Left lung (tissue), 1 donor: Measurements from ENCODE around the gene SLC44A5.

GRCh38 chr1:67711133-67712260 lies 26.5 kb downstream of the GADD45A start:
- PRO-cap, result no peak

- PRO-cap, result no peak
These were observed 28.4 kb downstream of the GADD45A start for GRCh38 chr1:67713322-67713904.

- PRO-cap, result unidirectional peak, minus-strand start at chr1:67749822
These were observed 64.5 kb downstream of the GADD45A start for GRCh38 chr1:67749360-67750136.

DNA sequence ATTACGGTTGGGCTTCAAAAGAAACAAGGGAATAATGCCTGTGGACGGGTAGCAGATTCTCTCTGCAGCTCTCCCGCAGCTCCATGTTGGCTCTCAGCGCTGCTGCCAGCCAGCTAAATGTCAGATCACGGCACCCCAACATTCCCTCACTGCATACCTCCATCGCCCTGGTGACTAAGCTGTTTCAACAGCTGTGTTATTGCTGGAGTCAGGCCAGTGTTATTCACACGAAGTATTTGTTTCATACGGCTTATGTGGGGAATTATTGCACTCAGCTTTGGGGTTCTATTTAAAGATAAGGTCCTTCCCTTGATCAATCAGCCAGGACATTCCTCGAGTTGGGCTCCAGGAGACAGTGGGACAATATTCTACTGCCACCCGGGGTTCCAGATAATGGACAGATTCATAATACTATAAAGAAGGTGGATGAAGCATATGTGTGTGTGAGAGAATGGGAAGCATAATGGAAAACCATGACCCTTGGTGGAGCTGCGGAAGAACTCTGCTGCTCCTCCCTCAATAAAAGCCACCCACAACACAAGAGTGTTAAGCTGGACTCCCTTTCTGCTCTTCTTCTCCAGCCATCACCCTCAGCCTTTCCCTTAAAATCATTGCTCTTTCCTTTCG lies 58.1 kb downstream of the WLS start:
- PRO-cap, result no peak

DNA sequence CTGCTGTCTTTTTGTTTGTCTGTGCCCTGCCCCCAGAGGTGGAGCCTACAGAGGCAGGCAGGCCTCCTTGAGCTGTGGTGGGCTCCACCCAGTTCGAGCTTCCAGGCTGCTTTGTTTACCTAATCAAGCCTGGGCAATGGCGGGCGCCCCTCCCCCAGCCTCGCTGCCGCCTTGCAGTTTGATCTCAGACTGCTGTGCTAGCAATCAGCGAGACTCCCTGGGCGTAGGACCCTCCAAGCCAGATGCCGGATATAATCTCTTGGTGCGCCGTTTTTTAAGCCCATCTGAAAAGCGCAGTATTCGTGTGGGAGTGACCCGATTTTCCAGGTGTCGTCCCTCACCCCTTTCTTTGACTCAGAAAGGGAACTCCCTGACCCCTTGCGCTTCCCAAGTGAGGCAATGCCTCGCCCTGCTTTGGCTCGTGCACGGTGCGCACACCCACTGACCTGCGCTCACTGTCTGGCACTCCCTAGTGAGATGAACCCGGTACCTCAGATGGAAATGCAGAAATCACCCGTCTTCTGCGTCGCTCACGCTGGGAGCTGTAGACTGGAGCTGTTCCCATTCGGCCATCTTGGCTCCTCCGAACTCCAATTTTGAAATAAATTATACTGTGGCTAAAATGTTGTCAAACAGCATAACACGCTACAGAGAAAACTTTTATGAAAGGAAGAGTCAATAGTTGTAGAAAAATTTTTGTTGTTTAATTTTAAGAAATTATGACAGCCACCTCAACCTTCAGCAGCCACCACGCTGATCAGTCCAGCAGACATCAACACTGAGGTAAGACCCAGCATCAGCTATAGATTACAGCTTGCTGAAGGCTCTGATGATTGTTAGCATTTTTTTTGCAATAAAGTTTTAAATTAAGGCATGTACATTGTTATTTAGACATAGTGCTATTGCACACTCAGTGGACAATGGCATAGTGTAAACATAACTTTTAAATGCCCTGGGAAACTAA lies 384.6 kb upstream of the DEPDC1 start:
- PRO-cap, result no peak

- PRO-cap, result no peak
These were observed 447.4 kb upstream of the LRRC7 start for GRCh38 chr1:69120215-69120796.

- PRO-cap, result no peak
These were observed 167.3 kb downstream of the LRRC40 start for GRCh38 chr1:70037952-70038557.

- PRO-cap, result no peak
These were observed 13.3 kb downstream of the SRSF11 start for GRCh38 chr1:70234237-70235043.

GRCh38 chr1:70244427-70245491 lies 23.6 kb downstream of the SRSF11 start:
- PRO-cap, result no peak

GRCh38 chr1:72898465-72899670 lies 616.5 kb upstream of the NEGR1 start:
- PRO-cap, result no peak

- PRO-cap, result no peak
These were observed at the start of gene SLC44A5 for GRCh38 chr1:75610919-75611501. Gene SLC44A5 (minus strand): TSS chr1:75611114.

DNA sequence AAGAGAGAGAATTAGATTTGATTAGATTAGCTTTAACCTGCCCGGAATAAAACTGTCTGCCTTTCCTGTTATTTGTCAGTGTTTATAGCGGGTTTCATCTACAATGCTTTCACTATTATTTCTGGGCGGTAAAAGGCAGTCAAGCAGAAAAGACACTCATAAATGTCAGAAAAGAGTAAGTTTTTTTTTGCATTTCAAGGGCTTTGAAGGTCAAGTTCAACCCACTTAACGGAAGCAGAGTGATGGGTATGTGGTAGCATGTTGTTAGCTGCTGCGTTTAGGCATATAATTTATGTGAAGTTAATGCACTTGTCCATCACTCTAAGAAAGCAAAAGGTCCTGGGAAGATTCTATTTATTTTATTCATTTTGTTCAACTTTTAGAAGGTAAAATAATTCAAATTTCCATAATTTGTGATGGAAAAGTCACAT lies 220.0 kb downstream of the ST6GALNAC3 start:
- PRO-cap, result no peak

GRCh38 chr1:77279908-77280439 lies 1.8 kb upstream of the AK5 start:
- PRO-cap, result no peak

- PRO-cap, result no peak
These were observed 27.1 kb downstream of the AK5 start for GRCh38 chr1:77308849-77309303.

DNA sequence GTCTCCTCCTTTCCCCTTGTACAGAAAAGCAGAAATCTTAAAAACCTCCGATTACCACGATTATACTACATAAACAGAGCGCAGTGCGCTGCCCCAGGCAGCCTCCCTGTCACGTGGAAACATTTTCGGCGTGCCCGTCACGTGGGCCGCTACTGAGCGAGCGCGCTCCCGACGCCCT lies 271 bp upstream of the ZZZ3 start:
- PRO-cap, result no peak

GRCh38 chr1:77935567-77936069 lies 43.3 kb downstream of the FUBP1 start:
- PRO-cap, result no peak

GRCh38 chr1:77951152-77951962 lies 27.5 kb downstream of the FUBP1 start:
- PRO-cap, result no peak

- PRO-cap, result no peak
These were observed 51.0 kb downstream of the GIPC2 start for GRCh38 chr1:78096896-78097136.

DNA sequence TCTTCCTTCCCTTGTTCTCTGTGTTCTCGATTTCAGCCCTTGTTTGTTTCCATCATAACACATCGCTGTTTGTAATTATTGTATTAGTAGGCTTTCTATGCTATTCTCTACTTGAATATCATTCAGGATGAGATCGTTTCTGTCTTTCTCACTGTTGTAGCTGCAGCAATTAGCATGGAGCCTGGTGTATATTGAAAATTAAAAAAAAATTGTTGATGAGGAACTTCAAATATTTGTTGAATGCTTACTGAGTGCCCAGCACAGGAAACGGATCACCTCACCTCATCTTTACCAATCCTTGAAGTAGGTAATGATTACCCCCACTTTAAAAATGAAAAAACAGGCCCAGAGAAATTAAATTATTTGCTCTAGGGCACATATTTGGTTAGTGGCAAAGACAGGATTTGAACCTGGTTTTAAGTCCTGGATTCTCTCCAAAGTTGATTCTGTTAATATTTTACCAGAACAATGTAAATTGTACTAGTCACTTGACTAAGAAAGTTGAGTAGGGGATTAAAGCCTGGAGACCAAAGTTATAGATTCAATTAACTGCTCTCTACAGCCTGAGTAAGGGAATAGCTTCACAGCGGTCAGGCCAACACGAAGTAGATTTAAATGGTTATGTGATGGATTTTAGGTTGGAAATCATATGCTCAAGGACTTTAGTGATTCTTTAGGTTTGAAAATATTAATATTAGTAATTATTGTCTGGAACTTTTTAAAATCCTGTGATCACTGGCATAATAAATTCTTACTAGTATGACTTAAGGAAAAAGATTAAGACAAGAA lies 97.9 kb downstream of the GIPC2 start:
- PRO-cap, result no peak

- PRO-cap, result no peak
These were observed 211.8 kb upstream of the PTGFR start for GRCh38 chr1:78278961-78279460.